Melanocyte of skin (primary cell): ENCODE measurements around the genes NDRG4, CDH5, CMTM4 and CDH16.

GRCh38 chr16:58494958-58496190 lies 4.6 kb upstream of the NDRG4 start:
- CAGE, long polyA plus RNA, 2 experiments = no peak in any of the 2 experiments

GRCh38 chr16:58499539-58500323 lies at the start of gene NDRG4:
Gene NDRG4 (plus strand): TSS chr16:58500143.
- CAGE, long polyA plus RNA, 2 experiments = no peak in any of the 2 experiments

- CAGE, long polyA plus RNA, 2 experiments = no peak in any of the 2 experiments
These were observed 4.3 kb downstream of the SETD6 start for GRCh38 chr16:58519214-58520392.

- CAGE, long polyA plus RNA, 2 experiments = no peak in any of the 2 experiments
These were observed 8.5 kb upstream of the CNOT1 start for GRCh38 chr16:58638115-58638527.

DNA sequence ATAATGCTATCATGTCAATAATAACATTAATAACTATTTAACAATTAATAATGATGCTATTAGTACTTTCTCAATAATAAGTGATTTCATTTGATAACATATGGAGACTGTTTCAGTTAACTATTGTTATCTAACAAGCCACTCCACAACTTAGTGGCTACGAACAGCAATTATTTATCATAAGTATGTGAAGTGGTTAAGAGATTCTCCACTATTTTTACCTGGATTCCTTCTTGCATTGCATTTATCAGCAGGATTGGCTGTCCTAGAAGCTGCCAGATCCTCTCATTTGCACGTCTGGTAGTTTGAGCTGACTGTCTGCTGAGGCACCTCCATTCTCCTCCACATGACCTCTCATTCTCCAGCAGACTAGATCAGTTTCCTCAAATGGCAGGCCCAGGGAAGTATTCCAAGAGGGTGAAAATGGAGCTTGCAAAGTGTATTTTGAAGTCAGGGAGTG lies 870.2 kb downstream of the CDH11 start:
- CAGE, long polyA plus RNA, 2 experiments = no peak in any of the 2 experiments

GRCh38 chr16:65119797-65120473 lies 1.9 kb downstream of the CDH11 start:
- CAGE, long polyA plus RNA, 2 experiments = no peak in any of the 2 experiments

DNA sequence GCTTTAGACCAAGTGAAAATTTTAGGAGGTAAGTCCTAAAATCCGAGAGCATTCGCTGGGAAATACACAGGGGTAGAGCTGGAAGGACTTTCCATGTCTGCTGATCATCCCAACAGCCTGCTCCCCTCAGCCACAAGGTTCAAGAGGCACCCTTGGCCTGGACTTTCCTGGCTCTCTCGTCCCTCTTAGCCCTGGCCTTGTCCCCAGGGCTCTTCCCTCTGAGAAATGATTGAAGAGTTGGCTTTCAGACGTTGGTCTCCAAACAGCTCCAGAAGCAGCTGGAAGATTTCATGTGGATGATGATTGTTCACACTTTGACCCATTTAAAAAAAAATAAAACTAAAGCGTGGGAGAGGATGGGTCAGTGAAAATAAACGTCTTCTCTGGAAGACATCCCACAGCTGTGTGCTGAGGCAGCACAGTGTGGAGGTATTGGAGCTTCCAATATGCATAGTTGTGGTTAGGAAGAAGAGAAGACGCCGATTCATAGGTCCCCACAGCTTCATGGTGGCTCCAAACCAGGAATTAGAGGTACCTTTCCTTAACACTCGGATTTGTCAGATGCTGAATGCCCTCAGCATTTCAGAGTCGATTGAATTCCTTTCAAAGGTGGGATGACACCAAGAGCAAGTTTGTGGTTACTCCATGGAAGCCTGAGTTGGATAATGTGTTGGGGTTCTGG lies 54.8 kb upstream of the CDH11 start:
- CAGE, long polyA plus RNA, 2 experiments = no peak in any of the 2 experiments

DNA sequence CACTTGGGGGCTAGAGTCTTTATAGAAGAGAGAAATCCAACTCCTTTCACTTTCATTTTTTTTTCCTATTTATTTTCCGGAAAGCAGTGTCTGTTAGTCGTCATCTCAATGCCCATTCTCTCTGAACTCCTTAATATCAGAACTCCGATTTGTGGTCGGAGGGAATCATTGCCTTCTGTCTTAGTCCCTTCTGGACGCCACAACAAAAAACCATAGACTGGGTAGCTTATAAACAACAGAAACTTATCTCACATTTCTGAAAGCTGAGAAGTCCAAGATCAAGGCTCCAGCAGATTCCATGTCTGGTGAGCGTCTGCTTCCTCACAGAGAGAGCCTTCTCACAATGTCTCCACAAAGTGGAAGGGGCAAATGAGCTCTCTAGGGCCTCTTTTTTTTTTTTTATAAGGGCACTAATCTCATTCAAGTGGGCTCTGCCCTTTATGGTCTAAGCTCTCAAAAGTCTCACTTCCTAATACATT lies 296.6 kb upstream of the CDH11 start:
- CAGE, long polyA plus RNA, 2 experiments = no peak in any of the 2 experiments

- CAGE, long polyA plus RNA, 2 experiments = no peak in any of the 2 experiments
These were observed 199.9 kb upstream of the CDH5 start for GRCh38 chr16:66166444-66167071.

GRCh38 chr16:66366357-66366999 lies at the start of gene CDH5:
Gene CDH5 (plus strand): TSS chr16:66366691.
- CAGE, long polyA plus RNA, 2 experiments = no peak in any of the 2 experiments

GRCh38 chr16:66548877-66549547 lies 910 bp downstream of the TK2 start:
- CAGE, long polyA plus RNA, 2 experiments = no peak in any of the 2 experiments

GRCh38 chr16:66618484-66619102 lies 14.1 kb downstream of the CMTM3 start:
- CAGE, long polyA plus RNA, 2 experiments = no peak in any of the 2 experiments

DNA sequence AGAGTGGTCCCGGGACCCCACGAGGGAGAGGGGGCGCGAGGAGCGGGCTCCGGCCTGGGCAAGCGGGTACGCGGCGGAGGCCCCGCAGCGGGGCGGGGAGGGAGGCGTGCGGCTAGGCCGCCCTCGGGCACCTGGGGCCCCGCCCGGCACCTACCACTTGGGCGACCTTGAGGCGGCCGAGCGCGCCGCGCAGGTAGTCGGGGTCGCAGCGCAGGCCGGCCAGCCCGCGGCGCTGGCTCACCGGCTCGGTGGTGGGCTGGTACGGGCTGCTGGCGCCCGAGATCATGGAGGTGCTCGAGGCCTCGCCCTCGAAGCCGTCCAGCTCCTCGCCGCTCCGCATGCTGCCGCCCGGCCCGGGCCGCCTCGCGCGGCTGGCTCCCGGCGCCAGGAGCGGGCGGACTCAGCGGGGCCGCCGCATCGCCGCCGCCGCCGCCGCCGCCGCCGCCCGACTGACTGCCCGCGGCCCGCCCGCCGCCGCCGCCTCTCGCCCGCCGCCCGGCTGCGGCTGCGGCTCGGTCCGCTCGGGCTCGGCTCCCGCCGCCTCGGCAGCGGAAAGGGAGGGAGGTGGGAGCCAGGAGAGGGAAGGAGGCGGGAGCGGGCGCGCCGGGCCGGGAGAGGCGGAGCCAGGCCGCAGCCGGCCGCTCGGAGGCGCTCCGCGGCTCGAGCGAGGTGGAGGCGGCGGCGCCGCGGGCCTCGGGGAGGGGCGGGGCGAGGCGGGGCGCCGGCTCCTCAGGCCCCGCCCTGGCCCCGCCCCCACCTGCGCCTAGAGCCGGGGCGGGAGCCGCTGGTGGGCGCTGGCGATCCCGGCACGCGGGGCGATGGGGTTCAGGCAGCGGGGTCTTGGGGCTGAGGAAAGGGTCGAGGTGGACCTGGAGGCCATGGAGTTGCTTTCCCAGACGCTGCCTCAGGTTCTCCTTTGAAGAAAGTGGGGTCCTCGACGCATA lies at the start of gene CMTM4:
TSS of gene CMTM4 (minus strand) at position 558 of the 944 bp plus-strand sequence.
- CAGE, long polyA plus RNA, 2 experiments = no peak in any of the 2 experiments

GRCh38 chr16:66896578-66896991 lies 16.3 kb downstream of the PDP2 start:
- CAGE, long polyA plus RNA, 2 experiments = no peak in any of the 2 experiments

DNA sequence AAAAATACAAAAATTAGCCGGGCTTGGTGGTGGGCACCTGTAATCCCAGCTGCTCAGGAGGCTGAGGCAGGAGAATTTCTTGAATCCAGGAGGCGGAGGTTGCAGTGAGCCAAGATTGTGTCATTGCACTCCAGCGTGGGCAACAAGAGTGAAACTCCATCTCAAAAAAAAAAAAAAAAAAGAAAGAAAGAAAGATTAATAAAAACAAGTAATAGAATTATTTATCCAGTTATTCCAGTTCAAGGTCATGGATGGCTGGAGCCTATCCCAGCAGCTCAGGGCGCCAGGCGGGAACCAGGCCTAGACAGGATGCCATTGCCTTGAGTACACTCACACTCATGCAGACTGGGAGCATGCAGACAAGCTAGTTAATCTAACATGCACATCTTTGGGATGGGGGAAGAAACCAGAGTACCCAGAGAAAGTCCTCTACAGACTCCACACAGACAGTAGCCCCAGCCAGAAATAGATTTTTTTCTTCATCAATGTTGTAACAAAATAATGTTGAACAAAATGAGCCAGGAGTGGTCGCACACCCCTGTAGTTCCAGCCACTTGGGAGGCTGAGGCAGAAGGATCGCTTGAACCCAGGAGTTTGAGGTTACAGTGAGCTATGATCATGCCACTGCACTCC lies 17.9 kb downstream of the PDP2 start:
- CAGE, long polyA plus RNA, 2 experiments = no peak in any of the 2 experiments

GRCh38 chr16:66902822-66903614 lies 15.7 kb downstream of the CDH16 start:
- CAGE, long polyA plus RNA, 2 experiments = no peak in any of the 2 experiments

GRCh38 chr16:66918529-66919594 lies at the start of gene CDH16:
Gene CDH16 (minus strand): TSS chr16:66918885.
- CAGE, long polyA plus RNA, 2 experiments = no peak in any of the 2 experiments

DNA sequence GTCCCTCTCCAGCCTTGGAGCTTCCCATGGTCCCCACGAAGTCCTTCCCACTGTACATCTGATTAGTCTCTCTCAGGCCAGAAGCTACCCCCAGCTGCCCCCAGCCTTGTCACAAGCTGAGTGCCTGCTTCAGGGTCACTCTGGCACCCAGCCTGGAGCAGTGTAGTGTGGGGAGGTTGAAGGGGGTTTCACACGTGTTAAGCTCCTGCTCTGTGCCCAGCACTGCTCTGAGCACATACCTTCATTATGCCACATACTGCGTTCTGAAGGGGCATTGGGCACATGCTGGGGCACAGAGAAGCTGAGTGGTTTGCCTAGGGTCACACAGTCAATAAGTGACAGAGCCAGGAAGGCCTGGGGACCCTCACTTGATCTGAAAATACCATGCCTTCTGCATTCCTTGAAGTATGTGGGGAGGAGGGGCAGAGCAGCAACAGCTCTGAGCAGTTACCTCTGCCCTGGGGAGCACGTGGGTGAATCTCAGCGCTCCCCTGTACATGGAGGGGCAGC lies 1.3 kb upstream of the CDH16 start:
- CAGE, long polyA plus RNA, 2 experiments = no peak in any of the 2 experiments

- CAGE, long polyA plus RNA, 2 experiments = no peak in any of the 2 experiments
These were observed 2.0 kb downstream of the RRAD start for GRCh38 chr16:66922971-66924115.

GRCh38 chr16:66927917-66928693 lies 2.8 kb upstream of the RRAD start:
- CAGE, long polyA plus RNA, 2 experiments = no peak in any of the 2 experiments